Type B pancreatic cell (in vitro differentiated cells): ENCODE measurements around the genes CHRNA5, CHRNA3 and ZFAND6.

DNA sequence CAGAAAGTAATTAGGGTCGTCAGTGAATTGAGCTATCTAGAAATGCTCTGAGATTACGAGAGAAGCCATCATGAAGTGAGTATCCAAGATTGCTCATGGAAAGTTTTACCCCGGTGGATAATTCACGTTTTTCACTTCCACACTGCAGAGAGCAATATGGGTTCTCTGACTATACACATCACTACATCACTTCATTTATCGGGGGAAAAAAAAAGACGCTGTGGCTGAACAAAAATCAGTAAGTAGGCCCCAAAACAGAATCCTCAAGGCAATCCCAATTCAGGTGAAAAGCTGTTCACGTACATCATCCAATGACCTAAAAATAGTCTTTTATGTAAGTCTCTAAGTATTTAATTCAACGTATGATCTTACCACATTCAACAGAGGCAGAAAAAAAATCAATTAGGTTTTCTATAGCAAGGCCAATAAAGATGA is 1.3 kb downstream of the PEAK1 start:
- PRO-cap, result no peak

DNA sequence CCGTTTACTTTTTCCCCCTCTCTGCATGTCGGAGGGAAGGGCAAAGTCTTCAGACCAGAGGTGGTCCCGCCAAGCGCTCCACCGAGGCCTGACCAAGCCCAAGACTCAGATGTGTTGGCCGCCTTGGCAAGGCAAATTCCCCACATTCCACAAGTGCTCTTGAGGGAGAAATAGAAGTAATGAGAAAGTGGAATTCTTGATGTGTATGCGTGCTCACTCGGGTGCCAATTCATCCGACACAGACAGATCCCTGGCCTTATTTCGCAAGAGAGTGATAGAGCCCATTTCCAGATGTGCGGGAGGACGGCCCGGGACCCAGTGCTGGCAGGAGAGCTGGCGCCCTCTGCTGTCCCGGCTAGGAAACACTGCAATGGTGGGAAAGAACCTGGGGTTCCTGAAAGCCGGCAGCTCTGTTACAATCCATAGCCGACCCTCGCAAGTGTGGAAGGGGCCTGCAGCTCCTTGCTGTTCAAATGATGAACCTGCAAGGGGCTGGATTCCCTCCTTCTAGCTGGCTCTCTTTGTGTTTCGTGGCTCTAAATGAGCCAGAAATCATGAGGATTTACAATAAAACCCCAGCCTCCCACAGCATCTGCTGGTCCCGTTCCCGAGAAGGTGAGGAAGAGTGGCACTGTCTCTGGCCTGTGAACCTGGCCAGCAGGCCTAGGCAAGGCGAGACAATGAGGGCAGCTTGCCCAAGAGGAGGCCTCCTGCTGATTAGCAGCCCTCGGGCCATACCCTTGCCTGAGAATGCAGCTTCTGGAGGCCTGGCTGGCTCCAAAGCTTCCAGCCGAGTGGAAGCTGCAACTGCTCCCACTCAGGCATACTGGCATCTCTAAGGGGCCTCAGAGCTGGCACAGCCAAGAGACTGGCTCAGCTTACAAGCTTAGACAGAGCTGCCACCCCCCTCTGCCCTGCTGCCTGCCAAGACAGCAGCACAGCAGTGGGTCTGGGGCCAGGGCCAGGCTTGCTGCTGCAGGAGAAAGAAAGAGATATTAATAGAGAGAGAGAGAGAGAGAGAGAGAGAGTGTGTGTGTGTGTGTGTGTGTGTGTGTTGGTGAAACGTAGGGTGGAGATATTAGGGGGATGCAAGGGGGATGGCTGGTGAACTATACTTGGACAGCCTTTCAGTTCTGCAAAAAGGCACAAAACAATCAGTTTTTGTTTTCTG is 76.4 kb downstream of the HMG20A start:
- PRO-cap, result no peak

- PRO-cap, result no peak
Measured at GRCh38 chr15:78056231-78056691, 21.2 kb downstream of the TBC1D2B start.

DNA sequence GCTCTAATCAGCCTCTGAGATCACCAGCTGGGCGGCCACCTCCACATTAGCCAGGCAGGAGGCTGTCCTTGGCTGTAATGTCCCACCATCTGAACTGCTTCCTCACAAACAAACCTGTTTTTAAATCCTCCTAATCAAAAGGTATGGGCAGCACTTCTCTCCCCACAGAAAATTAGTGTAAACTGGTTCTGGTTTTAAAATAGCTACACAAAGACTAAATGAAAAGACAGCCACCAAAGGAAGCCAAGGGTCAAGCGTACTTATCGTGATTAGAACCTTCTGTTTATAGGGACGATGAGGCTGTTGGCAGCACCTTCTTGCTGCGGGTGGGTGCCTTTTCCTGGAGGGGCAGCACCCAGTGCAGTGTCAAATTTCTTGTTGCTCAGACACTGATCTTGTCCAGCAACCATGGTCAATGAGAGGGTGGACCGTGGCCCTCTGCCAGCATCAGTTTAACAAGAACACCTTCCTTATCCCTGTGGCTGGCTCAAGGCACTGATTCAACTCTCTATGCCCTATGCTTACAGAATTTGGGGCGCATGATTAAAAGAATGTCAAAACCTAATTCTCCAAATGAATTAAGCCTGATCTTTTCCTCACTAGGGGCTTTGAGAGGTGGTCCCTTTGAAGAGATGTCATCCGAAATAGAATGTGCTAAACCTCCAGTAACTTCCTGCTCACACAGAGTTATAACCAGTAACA is 24.4 kb downstream of the ACSBG1 start:
- PRO-cap, result unidirectional peak, minus-strand start at position 96 of the sequence

GRCh38 chr15:78268551-78269308 is 4.4 kb downstream of the DNAJA4 start:
- PRO-cap, result no peak

DNA sequence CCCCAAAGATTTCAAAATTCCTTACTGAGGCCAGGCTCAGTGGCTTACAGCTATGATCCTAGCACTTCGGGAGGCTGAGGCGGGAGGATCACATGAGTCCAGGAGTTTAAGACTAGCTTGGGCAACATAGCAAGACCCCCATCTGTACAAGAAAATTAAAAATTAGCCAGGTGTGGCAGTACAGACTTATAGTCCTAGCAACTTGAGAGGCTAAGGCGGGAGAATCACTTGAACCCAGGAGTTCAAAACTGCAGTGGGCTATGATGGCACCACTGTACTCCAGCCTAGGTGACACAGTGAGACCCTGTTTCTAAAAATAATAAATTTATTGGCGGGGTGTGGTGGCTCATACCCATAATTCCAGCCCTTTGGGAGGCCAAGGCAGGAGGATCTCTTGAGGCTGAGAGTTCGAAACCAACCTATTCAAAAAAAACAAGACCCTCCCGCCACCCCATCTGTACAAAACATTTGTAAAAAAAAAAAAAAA is 29.7 kb upstream of the HYKK start:
- PRO-cap, result no peak

DNA sequence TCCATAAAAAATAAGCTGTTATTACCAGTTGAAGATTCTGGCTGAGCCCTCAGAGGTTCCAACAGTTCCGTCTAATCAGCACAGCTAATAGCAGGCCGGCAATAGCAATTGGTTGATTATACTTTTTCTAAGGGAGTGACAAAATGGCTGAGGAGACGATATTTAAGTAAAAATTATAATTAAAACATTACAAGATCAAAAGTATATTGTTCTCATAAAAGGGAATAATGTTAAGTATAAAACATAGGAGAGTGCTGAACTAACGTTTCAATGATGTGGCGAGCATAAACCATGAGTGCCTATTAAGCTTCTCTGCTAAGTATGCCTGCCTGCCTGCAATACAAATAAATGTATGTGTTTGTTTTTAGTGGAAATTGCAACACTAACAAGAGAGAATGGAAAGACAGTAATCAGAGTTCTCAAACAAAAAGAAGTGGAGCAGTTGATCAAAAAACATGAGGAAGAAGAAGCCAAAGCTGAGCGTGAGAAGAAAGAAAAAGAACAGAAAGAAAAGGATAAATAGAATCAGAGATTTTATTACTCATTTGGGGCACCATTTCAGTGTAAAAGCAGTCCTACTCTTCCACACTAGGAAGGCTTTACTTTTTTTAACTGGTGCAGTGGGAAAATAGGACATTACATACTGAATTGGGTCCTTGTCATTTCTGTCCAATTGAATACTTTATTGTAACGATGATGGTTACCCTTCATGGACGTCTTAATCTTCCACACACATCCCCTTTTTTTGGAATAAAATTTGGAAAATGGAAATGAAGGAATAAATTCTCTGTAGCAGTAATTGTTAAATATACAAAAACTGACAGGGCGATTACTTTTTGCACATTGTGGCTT is 8.4 kb downstream of the PSMA4 start:
- PRO-cap, result no peak

DNA sequence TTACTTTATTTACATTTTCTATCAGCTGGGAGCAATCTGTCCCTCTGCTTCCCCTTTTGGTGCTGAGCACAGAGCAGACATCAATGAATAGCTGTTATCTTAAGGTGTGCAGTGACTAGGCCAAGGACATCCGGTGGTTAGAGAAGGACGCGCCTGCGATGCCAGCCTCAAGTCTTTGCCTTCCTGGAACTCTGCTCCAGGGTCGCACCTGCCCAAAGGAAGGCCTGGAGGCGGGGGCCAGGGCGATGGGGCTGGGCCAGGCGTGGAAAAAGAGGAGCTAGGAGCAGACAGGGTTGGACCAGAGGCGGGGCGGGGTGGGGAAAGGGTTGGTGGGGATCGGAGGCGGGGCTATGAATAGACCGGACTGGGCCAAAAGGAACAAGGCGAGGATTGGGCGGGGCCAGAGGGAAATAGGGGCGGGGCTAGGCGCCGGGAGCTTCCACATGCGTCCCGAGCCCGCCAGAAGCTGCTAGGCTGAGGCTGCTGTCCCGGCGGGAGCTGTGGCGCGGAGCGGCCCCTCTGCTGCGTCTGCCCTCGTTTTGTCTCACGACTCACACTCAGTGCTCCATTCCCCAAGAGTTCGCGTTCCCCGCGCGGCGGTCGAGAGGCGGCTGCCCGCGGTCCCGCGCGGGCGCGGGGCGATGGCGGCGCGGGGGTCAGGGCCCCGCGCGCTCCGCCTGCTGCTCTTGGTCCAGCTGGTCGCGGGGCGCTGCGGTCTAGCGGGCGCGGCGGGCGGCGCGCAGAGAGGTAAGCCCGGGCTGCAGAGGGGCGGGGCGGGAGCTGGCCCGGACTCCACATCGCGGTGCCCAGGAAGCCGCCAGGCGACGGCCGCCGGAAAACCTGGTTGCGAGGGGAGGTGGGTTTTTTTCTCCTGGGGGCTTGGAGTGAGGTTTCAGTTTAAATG is at the start of gene CHRNA5:
CHRNA5 (plus strand) TSS at position 442 of the 904 bp plus-strand sequence.
- PRO-cap, result unidirectional peak, plus-strand start at position 442 of the sequence; unidirectional peak, plus-strand start at position 462 of the sequence; bidirectional peak, plus-strand start at position 788 of the sequence, minus-strand start at position 718 of the sequence

- PRO-cap, result no peak
Measured at GRCh38 chr15:78620799-78621315, at the start of gene CHRNA3. Gene CHRNA3 (minus strand): TSS chr15:78620996.

DNA sequence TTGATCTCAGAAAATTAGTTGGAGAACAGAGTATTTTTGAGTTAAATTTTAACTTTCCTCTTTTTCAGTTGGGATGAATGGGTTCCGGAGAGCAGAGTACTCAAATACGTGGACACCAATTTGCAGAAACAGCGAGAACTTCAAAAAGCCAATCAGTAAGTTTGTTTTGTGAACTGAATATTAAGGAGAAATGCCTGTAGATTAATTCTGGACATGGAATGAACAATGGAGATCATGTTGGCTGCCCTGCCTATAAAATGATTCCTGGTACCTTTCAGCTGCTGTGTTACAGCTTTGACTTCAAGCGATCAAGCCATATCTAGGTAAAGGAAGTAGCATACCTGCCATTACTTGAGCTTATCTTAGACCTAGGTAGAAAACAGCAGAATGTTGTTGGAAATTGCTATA is 13.4 kb downstream of the MORF4L1 start:
- PRO-cap, result unidirectional peak, plus-strand start at position 60 of the sequence

DNA sequence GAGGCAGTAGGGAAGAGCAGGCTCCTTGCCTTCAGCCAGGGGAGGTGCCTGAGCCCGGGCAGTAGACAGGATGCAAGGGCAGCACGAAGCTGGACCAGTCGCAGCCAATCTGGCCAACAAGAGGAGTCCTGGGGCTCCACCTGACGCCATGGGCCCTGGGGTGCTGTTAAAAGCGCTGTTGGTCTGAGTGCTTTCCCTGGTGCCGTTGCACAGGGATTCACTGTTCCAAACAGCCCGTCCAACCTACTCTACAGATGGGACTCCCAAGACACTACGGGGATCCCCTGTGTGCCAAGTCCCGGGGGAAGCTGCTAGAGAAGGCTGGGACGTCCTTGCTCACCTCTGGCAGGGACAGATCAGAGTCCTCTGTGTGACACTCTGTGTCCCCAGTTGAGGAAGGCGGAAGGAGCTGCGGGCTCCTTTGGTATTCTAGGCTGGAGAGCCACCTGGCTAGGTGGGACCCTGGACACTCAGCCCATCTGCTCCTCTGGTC is 602 bp downstream of the CTSH start:
- PRO-cap, result no peak

DNA sequence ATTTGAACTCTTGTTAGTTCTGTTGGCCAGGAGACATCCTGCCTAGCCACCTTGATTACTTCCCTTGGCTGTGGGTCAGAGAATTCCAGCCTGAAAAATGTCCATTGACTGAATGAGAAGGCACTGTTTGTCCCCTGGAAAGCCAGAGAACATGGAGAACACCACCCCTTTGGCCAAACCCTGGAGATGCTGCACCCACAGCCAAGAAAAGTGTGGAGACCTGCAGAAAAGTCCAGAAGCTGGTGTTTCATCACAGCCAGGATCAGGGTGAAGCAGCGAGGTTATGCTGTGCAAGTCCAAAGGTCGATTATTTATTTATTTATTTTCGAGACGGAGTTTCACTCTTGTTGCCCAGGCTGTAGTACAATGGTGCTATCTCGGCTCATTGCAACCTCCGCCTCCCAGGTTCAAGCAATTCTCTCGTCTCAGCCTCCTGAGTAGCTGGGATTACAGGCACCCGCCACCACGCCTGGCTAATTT is 5.4 kb upstream of the CTSH start:
- PRO-cap, result no peak

DNA sequence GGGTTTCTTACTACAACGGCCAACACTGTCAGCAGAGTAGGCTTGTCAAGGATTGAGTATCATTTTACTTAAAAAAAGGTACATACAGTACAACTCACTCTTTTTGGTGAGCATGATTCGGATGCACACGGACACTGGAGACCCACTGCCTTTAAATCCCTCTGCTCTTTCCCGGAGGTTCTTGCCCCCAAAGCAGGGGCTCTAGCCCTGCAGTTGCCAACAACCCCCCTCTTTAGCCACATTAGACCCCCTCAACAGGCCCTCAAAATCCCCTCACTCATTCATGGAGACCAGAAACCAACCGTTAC is 20.2 kb upstream of the CTSH start:
- PRO-cap, result no peak

GRCh38 chr15:78995601-78996346 is 50.9 kb upstream of the CTSH start:
- PRO-cap, result no peak

DNA sequence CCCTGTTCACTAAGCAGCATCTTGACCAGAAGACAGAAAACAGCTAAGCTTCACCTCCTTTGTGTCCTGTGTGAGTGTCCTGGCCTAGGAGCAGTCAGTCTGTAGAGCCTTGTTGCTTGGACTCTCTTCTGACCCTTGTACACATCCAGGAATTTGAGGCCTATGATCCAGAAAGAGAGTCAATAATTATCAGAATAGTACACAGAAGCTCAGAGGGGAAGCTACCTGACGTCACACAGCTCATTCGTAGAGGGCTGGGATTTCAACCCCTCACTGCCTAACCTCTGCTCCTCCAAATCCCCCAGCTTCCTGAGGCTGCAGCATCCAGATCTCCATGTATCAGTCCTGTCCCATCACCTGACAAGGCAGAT is 203.0 kb downstream of the MINAR1 start:
- PRO-cap, result no peak

- PRO-cap, result no peak
Measured at GRCh38 chr15:80010008-80010538, 39.1 kb upstream of the BCL2A1 start.

DNA sequence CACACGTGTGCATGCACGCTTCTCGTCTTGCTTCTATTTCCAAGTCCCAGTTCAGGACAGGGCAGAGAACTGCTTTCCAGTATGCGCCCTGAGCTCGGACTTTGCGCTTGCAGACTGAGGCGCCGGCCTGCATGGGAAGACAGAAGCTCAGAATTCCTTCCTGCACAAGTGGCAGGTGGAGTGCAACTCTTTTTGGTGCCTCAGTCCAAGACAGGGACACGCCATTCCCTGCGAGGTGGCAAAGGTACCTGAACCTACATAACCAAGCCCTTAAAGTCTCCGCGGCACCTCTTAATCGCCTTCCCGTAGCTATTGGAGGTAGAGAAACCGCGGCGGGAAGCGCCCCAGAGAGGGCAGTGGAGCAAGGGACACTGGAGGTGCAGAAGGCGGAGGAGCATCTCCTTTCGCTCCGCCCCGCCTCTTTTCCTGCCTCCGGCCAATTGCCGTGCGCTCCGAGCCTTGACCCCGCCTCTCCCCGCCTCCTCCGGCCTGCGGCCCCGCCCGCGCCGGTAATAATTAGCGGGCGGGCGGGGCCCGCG is 350 bp upstream of the ZFAND6 start:
- PRO-cap, result bidirectional peak, plus-strand start outside the sequence, minus-strand start at position 373 of the sequence

DNA sequence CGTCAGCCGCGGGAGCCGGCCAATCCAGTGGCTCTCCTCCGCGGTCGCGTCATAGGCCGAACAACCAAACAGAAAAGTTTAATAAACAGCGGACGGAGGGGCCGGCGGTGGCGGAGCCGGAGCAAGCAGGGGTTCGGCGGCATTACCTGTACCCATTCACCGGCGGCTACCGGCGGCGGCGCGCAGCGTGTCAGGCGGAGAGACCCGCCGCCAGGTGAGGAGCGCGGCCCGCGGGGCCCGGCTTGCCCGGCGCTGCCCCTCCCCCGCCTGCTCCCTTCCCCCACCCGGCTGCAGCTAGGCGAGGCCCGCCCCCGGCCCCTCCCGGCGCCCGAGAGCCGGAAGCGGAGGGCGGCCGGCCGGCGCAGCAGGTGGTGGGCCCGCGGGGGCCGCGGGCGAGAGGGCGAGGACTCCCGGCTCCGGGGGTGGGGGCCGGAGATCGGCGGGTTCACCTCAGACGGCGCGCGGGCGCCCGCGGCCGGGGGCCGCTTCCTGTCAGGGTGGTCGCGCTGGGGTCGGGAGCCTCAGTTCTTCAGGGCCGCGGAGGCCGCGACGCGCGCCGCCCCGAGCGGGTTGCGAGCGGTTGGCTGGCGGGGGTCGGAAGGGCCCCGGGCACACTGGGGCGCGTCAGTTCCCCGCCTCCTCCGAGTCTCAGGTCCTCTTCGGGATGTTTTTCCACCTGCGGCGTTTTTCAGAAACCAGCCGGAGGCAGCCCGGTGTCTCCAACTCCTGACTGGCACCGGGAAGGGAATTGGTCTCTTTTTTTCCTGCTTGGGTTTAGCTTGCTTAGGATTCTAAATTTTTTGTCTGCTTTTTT is at the start of gene ZFAND6:
ZFAND6 (plus strand) TSS at position 81 of the 814 bp plus-strand sequence.
- PRO-cap, result bidirectional peak, plus-strand start at position 95 of the sequence, minus-strand start outside the sequence; bidirectional peak, plus-strand start at position 367 of the sequence, minus-strand start at position 269 of the sequence; bidirectional peak, plus-strand start at position 691 of the sequence, minus-strand start at position 666 of the sequence

- PRO-cap, result no peak
Measured at GRCh38 chr15:80063183-80063709, 3.8 kb downstream of the ZFAND6 start.

DNA sequence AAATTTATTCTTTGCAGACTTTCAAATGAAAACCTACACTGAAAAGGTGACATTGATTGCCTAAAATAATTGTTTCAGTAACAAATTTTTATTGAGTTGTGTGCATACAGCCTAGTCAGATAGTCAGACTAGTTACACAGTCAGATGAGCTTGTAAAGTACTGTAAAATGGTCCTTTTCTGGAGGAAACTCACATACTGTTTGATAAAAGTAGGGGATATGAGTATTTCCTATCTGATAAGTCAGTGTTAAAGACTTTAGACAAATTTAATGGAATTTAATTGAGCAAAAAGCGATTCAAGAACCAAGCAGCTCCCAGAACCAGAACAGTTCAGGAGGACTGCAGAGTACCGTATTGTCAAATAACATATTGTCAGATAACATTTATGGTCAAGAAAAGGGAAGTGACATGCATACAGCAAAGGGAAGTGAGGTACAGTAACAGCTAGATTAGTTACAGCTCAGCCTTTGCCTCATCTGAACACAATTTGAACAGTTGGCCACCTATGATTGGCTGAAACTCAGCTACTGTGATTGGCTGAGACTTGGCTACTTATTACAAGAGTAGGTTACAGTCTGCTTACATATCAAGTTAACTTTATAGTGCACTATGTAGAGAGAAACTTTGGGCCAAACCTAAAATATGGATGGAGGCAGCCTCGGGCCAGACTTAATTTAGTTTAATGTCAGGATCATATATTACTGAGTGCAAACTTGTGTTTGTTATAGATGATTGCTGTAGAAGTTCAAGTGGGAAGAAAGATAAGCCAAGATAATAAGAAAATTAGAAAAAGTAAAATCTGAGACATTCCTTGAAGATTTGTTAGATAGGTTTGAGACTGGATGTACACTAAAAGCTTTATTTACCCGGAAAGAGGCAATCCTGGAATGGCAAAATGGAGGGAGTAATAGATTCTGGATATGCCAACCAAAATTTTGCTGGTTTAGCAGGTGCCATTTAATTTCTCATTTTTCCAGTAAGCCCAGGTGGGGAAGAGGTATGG is 22.0 kb downstream of the ZFAND6 start:
- PRO-cap, result no peak